HepG2 (cell line): Measurements from ENCODE around the genes RBP7 and PGD.

- RRBS, 2 experiments = no CpG with 5 or more reads among the region's 10 CpGs
CAGE:
- cytosol, long polyA minus RNA = no peak
- cytosol, long polyA plus RNA = no peak
- long polyA plus RNA = no peak
- nucleus, long polyA minus RNA = no peak
- nucleus, long polyA plus RNA = no peak
Observed at GRCh38 chr1:9688659-9688961, 37.1 kb downstream of the PIK3CD start.

GRCh38 chr1:9715438-9716686 is 64.3 kb downstream of the PIK3CD start:
- RRBS, 2 experiments = 94 to 98% methylated on average over 3 to 4 of the region's 59 CpGs
CAGE:
- cytosol, long polyA minus RNA = no peak
- cytosol, long polyA plus RNA = no peak
- long polyA plus RNA = no peak
- nucleus, long polyA minus RNA = no peak
- nucleus, long polyA plus RNA = no peak

DNA sequence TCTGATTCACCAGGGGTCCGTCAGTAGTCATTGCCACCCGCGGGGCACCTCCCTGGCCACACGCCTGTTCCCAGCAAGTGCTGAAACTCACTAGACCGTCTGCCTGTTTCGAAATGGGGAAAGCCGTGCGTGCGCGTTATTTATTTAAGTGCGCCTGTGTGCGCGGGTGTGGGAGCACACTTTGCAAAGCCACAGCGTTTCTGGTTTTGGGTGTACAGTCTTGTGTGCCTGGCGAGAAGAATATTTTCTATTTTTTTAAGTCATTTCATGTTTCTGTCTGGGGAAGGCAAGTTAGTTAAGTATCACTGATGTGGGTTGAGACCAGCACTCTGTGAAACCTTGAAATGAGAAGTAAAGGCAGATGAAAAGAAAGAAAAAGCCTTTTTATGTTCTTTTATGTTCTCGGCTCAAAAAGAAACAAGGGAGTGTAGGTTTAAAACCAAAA is 77.0 kb downstream of the PIK3CD start:
- RRBS, 2 experiments = no CpG with 5 or more reads among the region's 16 CpGs
CAGE:
- cytosol, long polyA minus RNA = no peak
- cytosol, long polyA plus RNA = no peak
- long polyA plus RNA = no peak
- nucleus, long polyA minus RNA = no peak
- nucleus, long polyA plus RNA = no peak

GRCh38 chr1:9996895-9997541 is at the start of gene RBP7:
Gene RBP7, plus strand, starts transcription at chr1:9997228.
- RRBS, 2 experiments = 0 to 4% methylated on average over 3 of the region's 60 CpGs
CAGE:
- cytosol, long polyA minus RNA = no peak
- cytosol, long polyA plus RNA = no peak
- long polyA plus RNA = no peak
- nucleus, long polyA minus RNA = no peak
- nucleus, long polyA plus RNA = no peak

GRCh38 chr1:10032385-10032873 is 329 bp upstream of the UBE4B start:
- RRBS, 2 experiments = 2 to 3% methylated on average over 8 of the region's 48 CpGs
CAGE:
- cytosol, long polyA minus RNA = no peak
- cytosol, long polyA plus RNA = no peak
- long polyA plus RNA = no peak
- nucleus, long polyA minus RNA = no peak
- nucleus, long polyA plus RNA = no peak

- RRBS, 2 experiments = no CpG with 5 or more reads among the region's 3 CpGs
CAGE:
- cytosol, long polyA minus RNA = no peak
- cytosol, long polyA plus RNA = no peak
- long polyA plus RNA = no peak
- nucleus, long polyA minus RNA = no peak
- nucleus, long polyA plus RNA = no peak
Observed at GRCh38 chr1:10046367-10046825, 13.6 kb downstream of the UBE4B start.

GRCh38 chr1:10278721-10279333 is 68.5 kb downstream of the KIF1B start:
- RRBS, 2 experiments = no CpG with 5 or more reads among the region's 6 CpGs
CAGE:
- cytosol, long polyA minus RNA = no peak
- cytosol, long polyA plus RNA = no peak
- long polyA plus RNA = no peak
- nucleus, long polyA minus RNA = no peak
- nucleus, long polyA plus RNA = no peak

DNA sequence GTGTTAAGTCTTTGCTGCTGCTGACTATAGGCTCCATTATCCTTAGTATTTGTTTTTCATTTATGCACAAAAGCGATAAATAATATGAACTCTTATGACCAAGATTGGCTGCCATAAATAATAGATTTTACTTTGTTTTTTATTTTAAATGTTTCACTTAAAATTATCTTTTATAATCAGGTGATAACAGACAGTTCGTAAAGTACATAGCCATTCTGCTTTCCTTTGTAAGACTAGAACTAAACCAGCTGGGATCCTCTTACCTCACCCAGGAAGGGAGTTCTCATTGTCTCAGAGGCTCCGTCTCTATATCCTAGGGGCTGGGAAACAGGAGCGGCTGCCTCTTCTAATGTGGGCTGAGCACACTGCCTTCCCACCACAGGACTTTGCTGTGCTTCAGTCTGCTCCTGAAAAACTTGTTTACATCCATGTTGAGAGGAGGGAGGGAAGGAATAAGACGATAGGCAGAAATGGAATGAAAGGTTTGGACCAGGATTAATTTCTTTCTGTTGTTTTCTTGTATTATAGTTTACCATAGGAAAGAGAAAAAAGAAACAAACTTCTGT is 45.6 kb upstream of the PGD start:
- RRBS, 2 experiments = no CpG with 5 or more reads among the region's 5 CpGs
CAGE:
- cytosol, long polyA minus RNA = no peak
- cytosol, long polyA plus RNA = no peak
- long polyA plus RNA = no peak
- nucleus, long polyA minus RNA = no peak
- nucleus, long polyA plus RNA = no peak

GRCh38 chr1:10384250-10384589 is 14.6 kb upstream of the PGD start:
- RRBS, 2 experiments = no CpG with 5 or more reads among the region's 7 CpGs
CAGE:
- cytosol, long polyA minus RNA = no peak
- cytosol, long polyA plus RNA = no peak
- long polyA plus RNA = no peak
- nucleus, long polyA minus RNA = no peak
- nucleus, long polyA plus RNA = no peak

- RRBS, 2 experiments = 2% methylated on average over 4 to 11 of the region's 88 CpGs
CAGE:
- cytosol, long polyA minus RNA = start-site peak on the plus strand at chr1:10399033-10399097, 2,375 reads
- cytosol, long polyA plus RNA = start-site peak on the plus strand at chr1:10399038-10399117, 730 and 963 reads in 2 replicates
- long polyA plus RNA = start-site peak on the plus strand at chr1:10399024-10399108, 615 and 1,523 reads in 2 replicates
- nucleus, long polyA minus RNA = no peak
- nucleus, long polyA plus RNA = start-site peak on the plus strand at chr1:10399054-10399080, 148 and 193 reads in 2 replicates
Observed at GRCh38 chr1:10398145-10399193, at the start of gene PGD. Gene PGD, plus strand, starts transcription at chr1:10399064.

- RRBS, 2 experiments = no CpG with 5 or more reads among the region's 7 CpGs
CAGE:
- cytosol, long polyA minus RNA = no peak
- cytosol, long polyA plus RNA = no peak
- long polyA plus RNA = no peak
- nucleus, long polyA minus RNA = no peak
- nucleus, long polyA plus RNA = no peak
Observed at GRCh38 chr1:10403889-10404309, 5.0 kb downstream of the PGD start.

GRCh38 chr1:10415118-10415791 is 15.0 kb upstream of the CENPS start:
- RRBS, 2 experiments = no CpG with 5 or more reads among the region's 5 CpGs
CAGE:
- cytosol, long polyA minus RNA = no peak
- cytosol, long polyA plus RNA = no peak
- long polyA plus RNA = no peak
- nucleus, long polyA minus RNA = no peak
- nucleus, long polyA plus RNA = no peak

GRCh38 chr1:10495910-10496482 is 21.2 kb downstream of the PEX14 start:
- RRBS, 2 experiments = no CpG with 5 or more reads among the region's 17 CpGs
CAGE:
- cytosol, long polyA minus RNA = no peak
- cytosol, long polyA plus RNA = no peak
- long polyA plus RNA = no peak
- nucleus, long polyA minus RNA = no peak
- nucleus, long polyA plus RNA = no peak

- RRBS, 2 experiments = no CpG with 5 or more reads among the region's 9 CpGs
CAGE:
- cytosol, long polyA minus RNA = no peak
- cytosol, long polyA plus RNA = no peak
- long polyA plus RNA = no peak
- nucleus, long polyA minus RNA = no peak
- nucleus, long polyA plus RNA = no peak
Observed at GRCh38 chr1:10599025-10599711, 124.4 kb downstream of the PEX14 start.

DNA sequence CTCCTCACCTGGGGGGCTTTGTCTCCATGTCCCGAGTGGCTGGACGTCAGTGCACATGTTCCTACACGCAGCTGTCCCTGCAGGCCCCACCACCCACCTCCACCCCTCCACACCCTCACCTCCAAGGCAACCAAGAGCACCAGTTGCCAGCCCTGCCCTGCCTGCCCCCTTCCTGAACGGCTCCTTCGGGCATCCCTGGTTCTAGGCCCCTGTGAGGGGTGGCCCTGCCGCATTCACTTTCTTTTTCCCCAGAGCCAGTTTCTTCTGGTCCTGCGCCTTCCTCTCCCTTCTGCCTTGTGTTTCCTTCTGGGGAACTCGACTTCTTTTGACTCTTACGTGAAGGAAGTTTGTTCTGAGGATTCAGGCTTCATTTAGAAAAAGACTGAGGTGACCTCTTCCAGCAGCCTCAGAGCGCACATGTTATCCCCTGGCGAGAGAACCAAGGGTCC is 147.3 kb downstream of the PEX14 start:
- RRBS, 2 experiments = no CpG with 5 or more reads among the region's 11 CpGs
CAGE:
- cytosol, long polyA minus RNA = no peak
- cytosol, long polyA plus RNA = no peak
- long polyA plus RNA = no peak
- nucleus, long polyA minus RNA = no peak
- nucleus, long polyA plus RNA = no peak

- RRBS, 2 experiments = no CpG with 5 or more reads among the region's 33 CpGs
CAGE:
- cytosol, long polyA minus RNA = no peak
- cytosol, long polyA plus RNA = no peak
- long polyA plus RNA = no peak
- nucleus, long polyA minus RNA = no peak
- nucleus, long polyA plus RNA = no peak
Observed at GRCh38 chr1:10671845-10672570, 124.4 kb downstream of the CASZ1 start.

DNA sequence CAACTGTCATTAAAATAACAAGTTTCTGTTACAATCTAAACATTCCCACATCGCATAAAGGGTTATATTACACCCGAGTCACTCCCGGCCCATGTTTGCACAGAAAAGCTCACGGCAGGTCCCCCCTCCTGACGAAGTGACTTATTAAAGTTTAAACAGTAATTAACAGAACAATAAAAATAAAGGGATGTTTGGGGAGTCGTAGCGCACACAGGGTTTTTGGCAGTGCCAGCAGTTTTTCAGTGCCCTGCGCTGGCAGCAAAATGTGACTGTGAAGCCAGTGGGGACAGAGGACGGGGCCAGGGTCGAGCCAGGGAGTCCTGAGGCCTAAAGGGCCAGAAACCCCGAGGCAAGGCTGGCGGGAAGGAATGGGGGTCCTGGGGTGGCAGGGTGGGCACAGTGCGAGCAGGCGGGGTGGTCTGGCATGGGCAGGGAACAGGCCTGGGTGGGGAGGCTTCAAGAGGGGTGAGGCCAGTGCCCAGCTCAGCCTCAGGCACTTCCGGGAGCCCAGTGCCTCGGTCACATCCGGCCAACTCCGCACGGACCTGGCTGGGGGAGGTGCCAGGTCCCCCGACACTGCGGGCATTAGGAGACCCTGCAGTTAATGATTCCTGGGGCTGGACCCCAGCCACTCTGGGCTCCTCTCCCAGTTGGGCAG is 121.3 kb downstream of the CASZ1 start:
- RRBS, 2 experiments = no CpG with 5 or more reads among the region's 21 CpGs
CAGE:
- cytosol, long polyA minus RNA = no peak
- cytosol, long polyA plus RNA = no peak
- long polyA plus RNA = no peak
- nucleus, long polyA minus RNA = no peak
- nucleus, long polyA plus RNA = no peak

- RRBS, 2 experiments = no CpG with 5 or more reads among the region's 7 CpGs
CAGE:
- cytosol, long polyA minus RNA = no peak
- cytosol, long polyA plus RNA = no peak
- long polyA plus RNA = no peak
- nucleus, long polyA minus RNA = no peak
- nucleus, long polyA plus RNA = no peak
Observed at GRCh38 chr1:10710562-10710961, 85.9 kb downstream of the CASZ1 start.

DNA sequence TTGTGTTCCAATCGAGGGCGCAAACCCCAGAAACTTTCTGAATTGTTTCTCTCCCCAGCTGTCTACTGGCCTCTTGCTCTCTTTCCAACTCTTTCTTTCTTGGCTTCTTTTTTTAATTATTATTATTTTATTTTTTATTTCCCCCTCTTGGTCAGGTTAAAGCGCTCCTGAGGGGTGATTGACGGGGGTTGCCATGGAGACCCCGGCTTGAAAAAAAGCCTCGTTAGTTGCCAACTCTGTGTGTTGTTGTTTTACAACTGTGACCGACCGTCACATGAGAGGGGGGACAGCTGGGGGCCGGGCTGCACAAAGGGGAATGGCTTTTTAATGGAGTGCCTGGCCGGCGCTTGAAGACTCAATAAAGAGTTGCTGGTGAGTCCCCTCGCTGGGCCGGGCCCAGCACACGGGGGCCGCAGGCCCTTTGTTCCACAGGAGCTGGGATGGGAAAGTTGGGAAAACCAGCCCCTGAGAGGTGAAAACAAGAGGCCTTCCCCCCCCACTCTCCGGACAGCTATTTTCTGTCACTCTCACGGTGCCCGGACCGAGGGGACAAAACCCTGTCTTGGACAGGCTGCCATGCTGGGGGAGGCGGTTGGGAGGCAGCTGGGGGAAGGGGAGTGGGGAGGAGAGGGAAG is 67.8 kb downstream of the CASZ1 start:
- RRBS, 2 experiments = 59 to 67% methylated on average over 4 to 7 of the region's 20 CpGs
CAGE:
- cytosol, long polyA minus RNA = no peak
- cytosol, long polyA plus RNA = no peak
- long polyA plus RNA = no peak
- nucleus, long polyA minus RNA = no peak
- nucleus, long polyA plus RNA = no peak

DNA sequence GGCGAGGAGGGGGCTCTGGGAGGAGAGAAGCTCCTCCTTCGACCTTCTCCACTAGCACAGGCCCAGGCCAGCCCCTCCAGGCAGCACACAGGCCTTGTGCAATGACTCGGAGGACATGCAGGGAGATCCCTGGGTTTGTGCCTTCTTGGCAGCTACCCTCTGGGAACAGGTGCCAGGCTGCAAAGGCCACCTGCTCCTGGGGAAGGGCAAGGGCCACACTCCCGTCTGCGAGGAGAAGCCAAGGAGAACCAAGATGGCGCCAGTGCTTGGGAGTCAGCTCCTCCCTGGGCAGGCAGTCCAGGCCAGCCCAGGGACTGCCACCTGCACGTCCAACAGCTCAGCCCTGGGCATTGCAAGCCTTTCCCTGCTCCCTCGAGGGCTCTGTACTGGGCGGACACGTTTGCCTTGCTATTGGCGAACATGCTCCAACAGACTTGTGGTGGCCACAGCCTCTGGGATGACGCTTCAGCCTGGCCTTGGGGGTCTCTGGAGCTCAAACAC is 15.2 kb downstream of the CASZ1 start:
- RRBS, 2 experiments = no CpG with 5 or more reads among the region's 12 CpGs
CAGE:
- cytosol, long polyA minus RNA = no peak
- cytosol, long polyA plus RNA = no peak
- long polyA plus RNA = no peak
- nucleus, long polyA minus RNA = no peak
- nucleus, long polyA plus RNA = no peak